Thyroid gland (tissue), 7 donors: ENCODE results near the genes SNRPB2 and SEC23B.

GRCh38 chr20:13307427-13307875, 86.4 kb downstream of the ISM1 start:
- PRO-cap, 2 experiments = no peak in any of the 2 experiments
- RAMPAGE, long total RNA, 5 experiments = no peak in any of the 5 experiments

- PRO-cap, 2 experiments = no peak in any of the 2 experiments
- RAMPAGE, long total RNA, 5 experiments = no peak in any of the 5 experiments
Observed at GRCh38 chr20:14286809-14287062, 50.7 kb downstream of the FLRT3 start.

DNA sequence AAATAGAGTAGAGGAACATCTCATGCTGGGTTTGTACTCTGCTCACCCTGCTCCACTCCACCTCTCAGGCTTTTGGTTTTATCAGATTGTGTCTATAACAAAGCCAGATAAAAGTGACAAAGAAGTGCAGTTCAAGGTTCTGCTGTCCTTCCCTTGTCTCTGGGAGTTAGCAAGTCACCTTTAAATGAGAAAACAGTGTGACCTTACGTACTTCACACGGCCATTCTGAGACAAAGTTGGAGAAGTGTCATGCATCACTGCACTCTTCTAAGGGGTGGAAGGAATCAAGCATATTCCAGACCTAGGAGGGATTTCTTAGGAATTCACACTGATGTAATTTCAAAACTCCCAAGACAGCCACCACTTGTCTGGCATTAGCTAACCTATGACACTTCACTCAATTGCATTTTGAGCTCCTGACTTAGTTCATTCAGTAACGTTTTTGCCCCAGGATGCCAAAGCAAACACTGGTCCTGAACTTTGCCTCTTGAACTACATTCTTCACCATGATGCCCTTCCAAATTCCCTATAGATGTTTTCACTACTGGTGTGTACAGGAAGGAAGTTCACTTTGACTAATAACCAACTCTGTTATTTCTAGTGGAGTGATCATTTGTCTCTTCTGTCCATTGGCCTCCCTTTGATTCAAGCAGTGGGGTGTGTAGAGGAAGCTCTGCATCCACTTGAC, 647.5 kb upstream of the FLRT3 start:
- PRO-cap, 2 experiments = no peak in any of the 2 experiments
- RAMPAGE, long total RNA, 5 experiments = no peak in any of the 5 experiments

DNA sequence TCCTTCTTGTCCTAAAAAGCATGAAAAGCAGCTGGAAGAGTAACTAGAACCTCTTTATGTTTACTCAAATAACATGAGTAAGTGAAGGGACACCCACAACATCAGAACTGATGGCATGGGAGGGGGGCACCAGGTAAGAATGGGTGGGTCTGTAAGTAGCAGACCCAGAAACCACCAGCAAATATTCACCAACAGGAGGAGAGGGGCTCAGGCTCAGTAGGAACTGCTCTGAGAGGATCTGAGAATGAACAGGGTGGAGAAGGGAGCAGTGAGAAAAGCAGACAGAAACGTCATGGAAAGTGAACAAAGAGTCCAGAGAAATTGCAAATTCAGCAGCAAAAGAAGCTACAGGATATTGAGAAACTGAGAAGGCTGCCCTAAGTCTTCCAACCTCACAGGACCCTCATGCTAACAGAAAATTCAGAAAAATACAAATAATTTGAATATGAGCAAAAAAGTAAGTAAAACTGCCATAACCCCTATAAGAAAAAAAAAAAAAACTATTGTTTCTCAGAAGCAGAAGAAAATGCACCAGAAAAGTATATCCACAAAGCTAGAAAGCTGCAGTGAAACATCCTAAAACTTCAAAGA, 121.2 kb downstream of the KIF16B start:
- PRO-cap, 2 experiments = peak in 1 of 2 experiments; most common minus-strand start position 246 of the sequence (in 1)
- RAMPAGE, long total RNA, 5 experiments = no peak in any of the 5 experiments

DNA sequence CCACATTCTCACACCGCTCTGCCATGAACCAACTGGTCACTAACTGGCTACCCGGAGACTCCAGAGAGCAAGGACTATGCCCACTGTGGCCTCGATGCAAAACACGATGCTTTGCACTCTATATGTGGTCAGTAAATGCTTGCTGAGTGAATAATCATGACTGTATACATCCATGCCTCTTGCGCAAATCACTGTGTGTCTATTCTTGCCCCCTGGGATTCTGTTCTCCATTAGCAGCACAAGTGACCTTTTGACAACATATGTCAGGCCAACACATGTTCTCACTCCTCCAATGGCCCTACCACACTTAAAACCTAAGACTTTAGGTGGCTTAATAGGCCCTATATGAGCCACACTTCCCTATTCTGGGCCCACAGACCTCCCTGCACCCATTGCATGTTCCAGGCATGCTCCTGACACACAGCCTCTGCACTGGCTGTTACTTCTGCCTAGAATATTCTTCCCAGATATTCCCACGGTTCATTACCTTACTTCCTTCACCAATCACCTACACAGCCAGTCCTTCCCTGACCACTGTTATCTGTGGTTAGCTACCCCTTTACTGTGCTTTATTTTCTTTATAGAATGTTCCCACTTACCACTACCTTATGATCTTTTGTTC, 16.8 kb downstream of the KIF16B start:
- PRO-cap, 2 experiments = no peak in any of the 2 experiments
- RAMPAGE, long total RNA, 5 experiments = no peak in any of the 5 experiments

- PRO-cap, 2 experiments = peak in 2 of 2 experiments; most common plus-strand start chr20:16730047 (in 2); most common minus-strand start chr20:16729897 (in 2)
- RAMPAGE, long total RNA, 5 experiments = start-site peak on the plus strand in 4 of 5 experiments, at chr20:16730006-16730064 at its widest, 262 to 1,087 reads per replicate
Observed at GRCh38 chr20:16729521-16730113, at the start of gene SNRPB2. SNRPB2 (plus strand) TSS chr20:16730026.

- PRO-cap, 2 experiments = peak in 1 of 2 experiments; most common plus-strand start chr20:17572422 (in 1)
- RAMPAGE, long total RNA, 5 experiments = no peak in any of the 5 experiments
Observed at GRCh38 chr20:17571888-17572651, 2.2 kb downstream of the DSTN start.

GRCh38 chr20:17611392-17611912, 41.6 kb downstream of the DSTN start:
- PRO-cap, 2 experiments = no peak in any of the 2 experiments
- RAMPAGE, long total RNA, 5 experiments = no peak in any of the 5 experiments

- PRO-cap, 2 experiments = no peak in any of the 2 experiments
- RAMPAGE, long total RNA, 5 experiments = no peak in any of the 5 experiments
Observed at GRCh38 chr20:17642851-17643248, 39.2 kb downstream of the RRBP1 start.

DNA sequence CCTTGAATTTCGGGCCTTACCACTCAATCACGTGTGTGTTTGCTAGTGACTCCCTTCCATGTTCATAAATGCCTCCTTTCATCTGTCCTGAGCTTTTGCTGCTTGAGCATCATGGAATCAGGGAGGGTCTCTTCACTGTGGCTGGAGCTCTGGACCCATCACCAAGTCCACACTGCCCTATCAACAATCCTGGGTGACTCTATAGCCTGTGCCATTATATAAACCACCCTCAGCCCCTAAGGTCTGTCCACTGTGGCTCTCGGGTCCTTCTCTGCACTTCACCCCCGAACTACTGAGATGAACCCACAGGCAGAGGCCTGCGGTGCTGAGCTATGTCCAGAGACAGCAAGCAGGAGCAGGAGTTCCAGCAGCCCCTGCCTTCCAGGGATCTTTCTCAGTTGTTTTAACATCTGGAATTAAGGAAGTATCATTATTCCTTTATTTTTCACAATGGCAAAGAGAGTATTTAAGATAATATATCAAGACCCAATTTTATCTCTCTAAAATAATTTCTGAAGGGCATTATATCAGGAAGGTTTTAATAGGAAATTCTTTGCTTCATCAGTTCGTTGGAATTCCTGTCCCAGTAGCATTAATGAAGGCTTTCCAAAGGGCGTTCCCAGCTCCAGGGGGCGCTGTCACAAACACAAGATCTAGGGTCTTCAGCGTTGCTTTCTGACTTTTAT, 27.4 kb downstream of the RRBP1 start:
- PRO-cap, 2 experiments = no peak in any of the 2 experiments
- RAMPAGE, long total RNA, 5 experiments = no peak in any of the 5 experiments

- PRO-cap, 2 experiments = no peak in any of the 2 experiments
- RAMPAGE, long total RNA, 5 experiments = no peak in any of the 5 experiments
Observed at GRCh38 chr20:17656889-17657651, 25.0 kb downstream of the RRBP1 start.

DNA sequence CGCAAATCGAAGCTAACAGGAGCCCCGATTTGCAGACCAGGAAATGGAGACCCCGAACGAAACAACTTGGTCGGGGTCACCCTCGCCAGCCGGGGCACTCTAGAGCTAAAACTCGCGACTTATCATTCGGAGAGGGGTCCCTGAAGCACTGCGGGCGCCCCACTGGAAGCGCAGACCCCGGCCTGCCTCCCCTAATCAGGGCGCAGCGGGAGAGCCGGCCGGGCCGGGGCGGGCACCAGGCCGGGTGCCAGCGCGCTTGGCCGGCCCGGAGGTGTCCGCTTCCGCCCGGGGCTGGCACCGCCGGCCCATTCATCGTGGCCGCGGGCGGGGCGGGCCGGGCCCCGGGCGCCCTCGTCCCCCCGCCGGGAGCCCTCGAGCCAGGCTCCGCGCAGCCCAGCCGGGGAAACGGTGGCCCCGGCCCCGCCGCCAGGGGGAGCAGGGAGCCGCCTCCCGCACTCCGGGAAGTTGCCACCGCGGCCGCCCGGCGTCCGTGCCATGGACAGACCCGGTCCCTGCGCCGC, 1.1 kb downstream of the RRBP1 start:
- PRO-cap, 2 experiments = peak in 1 of 2 experiments; most common plus-strand start position 455 of the sequence (in 1); most common minus-strand start position 311 of the sequence (in 1)
- RAMPAGE, long total RNA, 5 experiments = no peak in any of the 5 experiments

- PRO-cap, 2 experiments = no peak in any of the 2 experiments
- RAMPAGE, long total RNA, 5 experiments = no peak in any of the 5 experiments
Observed at GRCh38 chr20:17683208-17683800, 1.3 kb upstream of the RRBP1 start.

GRCh38 chr20:17835245-17835506, 133.4 kb downstream of the SNX5 start:
- PRO-cap, 2 experiments = no peak in any of the 2 experiments
- RAMPAGE, long total RNA, 5 experiments = no peak in any of the 5 experiments

GRCh38 chr20:17863520-17864080, 105.0 kb downstream of the SNX5 start:
- PRO-cap, 2 experiments = no peak in any of the 2 experiments
- RAMPAGE, long total RNA, 5 experiments = no peak in any of the 5 experiments

GRCh38 chr20:17882464-17882917, 86.1 kb downstream of the SNX5 start:
- PRO-cap, 2 experiments = no peak in any of the 2 experiments
- RAMPAGE, long total RNA, 5 experiments = no peak in any of the 5 experiments

GRCh38 chr20:18166076-18166633, 28.5 kb downstream of the KAT14 start:
- PRO-cap, 2 experiments = no peak in any of the 2 experiments
- RAMPAGE, long total RNA, 5 experiments = no peak in any of the 5 experiments

DNA sequence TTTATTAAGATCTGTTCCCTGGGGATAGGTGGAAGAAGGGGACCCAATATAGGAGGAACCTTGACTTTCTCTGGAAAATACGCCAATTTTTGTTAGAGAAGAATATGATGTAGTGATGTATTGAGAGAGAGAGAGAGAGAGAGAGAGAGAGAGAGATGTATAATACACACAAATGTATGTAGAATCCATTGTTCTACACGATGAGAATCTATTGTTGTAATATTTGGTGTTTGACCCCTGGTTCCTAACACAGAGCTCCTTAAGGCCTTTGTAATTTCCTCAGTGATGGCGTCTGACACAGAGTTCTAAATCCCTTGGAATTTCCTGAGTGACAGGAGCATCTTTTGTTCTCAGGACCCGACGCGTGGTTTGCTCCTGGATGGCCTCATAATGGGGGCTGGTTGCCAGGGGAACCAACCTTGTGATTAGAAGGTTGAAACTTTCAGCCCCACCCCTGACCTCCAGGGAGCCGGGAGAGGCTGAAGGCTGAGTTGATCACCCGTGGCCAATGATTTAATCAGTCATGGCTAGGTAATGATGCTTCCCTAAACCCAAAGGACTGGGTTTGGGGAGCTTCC, 20.6 kb upstream of the ZNF133 start:
- PRO-cap, 2 experiments = no peak in any of the 2 experiments
- RAMPAGE, long total RNA, 5 experiments = no peak in any of the 5 experiments

DNA sequence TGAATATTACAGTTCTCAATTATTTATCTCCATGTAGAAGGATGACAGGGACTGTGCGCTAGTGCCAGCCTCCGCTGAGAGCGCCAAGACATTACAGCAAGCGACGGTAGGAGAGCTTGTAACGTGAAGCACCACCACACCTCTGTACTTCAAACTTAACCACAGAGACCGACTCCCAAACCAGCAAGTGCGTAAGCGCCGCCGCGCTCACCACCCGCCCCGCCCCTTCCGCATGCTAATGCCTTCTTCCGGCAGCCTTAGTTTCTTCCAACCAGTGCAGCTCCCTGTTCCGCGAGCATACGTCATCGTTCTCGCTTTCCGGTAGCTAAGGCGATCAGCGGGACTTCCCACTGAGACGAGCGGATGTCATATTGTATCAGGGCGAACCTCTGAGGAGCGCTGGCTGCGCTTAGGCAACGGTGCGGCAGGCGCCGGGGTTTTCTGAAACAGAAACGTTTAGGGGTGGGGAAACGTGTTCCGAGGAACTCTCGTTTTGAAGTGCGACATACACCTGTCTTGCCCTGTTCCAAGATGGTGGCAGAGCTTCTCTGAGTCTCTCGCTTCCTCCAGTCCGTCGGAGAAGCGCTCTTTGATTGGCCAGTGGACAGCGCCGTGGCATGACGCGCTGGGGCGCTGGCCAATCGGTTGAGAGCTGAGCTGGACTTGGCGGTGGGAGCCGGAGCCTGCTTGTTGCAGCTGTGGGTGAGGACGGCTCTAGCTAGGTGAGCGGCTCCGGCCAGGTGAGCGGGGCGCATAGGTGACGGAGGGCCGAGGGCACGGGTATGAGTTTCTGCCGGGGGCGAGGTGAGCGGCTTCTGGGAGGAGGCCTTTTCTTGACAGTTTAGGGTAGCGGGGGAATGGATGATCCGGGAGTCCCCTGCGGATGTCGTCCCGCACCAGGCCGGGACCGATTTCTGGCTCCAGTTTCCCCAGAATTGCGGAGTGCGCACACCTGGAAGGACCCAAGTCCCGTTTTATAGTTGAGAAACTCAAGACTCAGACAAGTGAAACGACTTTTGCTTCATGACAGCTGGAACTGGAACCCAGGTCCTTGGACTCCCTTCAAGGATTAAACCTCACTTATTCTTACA, at the start of gene SEC23B:
Gene SEC23B (plus strand): TSS at position 690 of the 1,091 bp plus-strand sequence.
- PRO-cap, 2 experiments = peak in 2 of 2 experiments; most common plus-strand start position 314 of the sequence (in 2); most common minus-strand start position 212 of the sequence (in 2)
- RAMPAGE, long total RNA, 5 experiments = start-site peak on the plus strand in 5 of 5 experiments, centred at positions 674 to 695 of the sequence, 28 to 931 reads per replicate

- PRO-cap, 2 experiments = no peak in any of the 2 experiments
- RAMPAGE, long total RNA, 5 experiments = no peak in any of the 5 experiments
Observed at GRCh38 chr20:18519469-18520018, 11.8 kb downstream of the SEC23B start.